Cardiac septum (tissue), 1 donor: ENCODE measurements around the genes TNFSF10 and KCNMB2.

DNA sequence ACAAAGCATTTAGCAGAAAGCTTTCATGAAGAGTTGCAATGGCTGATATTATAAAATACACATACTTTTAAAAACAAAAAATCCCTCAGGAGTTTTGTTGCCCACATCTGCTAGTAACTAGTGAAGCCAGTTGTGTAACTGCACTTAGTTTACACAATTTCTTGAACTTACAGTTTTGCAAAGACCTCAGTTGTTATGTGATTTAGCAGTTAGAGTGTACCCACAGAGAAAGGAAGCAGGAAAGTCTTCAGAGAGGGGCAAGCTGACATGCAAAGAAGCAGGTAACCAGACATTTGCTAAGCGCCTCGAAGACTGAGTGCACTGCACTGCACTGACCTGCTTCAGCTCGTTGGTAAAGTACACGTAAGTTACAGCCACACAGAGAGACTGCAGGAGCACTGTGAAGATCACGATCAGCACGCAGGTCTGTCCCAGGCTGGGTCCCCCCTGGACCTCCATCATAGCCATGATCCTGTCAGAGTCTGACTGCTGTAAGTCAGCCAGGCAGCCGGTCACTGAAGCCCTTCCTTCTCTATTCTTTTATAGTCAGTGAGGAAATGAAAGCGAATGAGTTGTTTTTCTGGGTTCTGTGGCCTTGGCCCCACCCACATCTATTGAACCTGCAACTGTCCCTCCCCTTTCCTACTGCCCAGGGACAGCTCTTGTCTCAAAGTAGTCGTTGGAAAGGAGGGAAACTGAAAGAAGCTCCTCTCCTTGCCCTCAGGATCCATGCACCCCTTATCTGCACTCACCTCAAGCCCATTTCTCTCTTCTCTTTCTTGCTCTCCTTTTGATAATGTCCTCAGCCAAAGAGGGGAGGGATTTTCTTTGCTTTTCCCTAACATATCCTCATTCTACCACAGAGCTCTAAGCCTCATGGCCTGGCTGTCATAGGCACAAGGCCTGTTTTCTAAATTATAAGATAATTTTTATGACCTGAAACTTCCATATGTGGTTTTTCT is at the start of gene TNFSF10:
TNFSF10 (minus strand) TSS at position 514 of the 962 bp plus-strand sequence.
- PRO-cap, result bidirectional peak, plus-strand start at position 675 of the sequence, minus-strand start at position 551 of the sequence

GRCh38 chr3:172600969-172601596 is 77.9 kb upstream of the TNFSF10 start:
- PRO-cap, result no peak

GRCh38 chr3:172666672-172667085 is 44.2 kb downstream of the NCEH1 start:
- PRO-cap, result no peak

GRCh38 chr3:172760072-172760363 is 9.5 kb downstream of the ECT2 start:
- PRO-cap, result no peak

DNA sequence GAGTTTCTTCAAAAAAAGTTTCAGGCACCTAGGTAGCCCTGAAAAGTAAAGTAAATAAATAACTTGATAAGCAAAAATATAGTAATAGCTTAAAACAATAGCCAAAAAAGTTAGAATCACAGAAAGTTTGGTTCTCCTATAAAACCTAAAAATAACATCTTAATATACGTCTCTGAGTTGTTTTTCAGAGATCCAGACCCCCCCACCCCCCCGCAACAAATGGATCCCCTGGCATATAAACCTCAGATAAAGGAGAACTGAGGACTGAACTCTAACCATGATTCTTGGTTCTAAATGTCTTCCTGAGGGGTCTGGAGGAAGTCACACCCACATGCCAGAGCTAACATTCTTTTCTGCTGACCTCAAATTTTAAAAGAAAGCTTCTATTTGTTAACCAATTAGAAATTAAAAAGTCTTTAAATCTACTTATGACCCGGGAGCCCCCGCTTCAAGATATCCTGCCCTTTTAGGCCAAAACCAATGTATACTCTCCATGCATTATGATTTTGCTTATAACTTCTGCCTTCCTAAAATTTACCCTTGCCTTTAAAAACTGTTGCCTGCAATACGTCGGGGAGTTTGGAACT is 188.2 kb downstream of the ECT2 start:
- PRO-cap, result no peak

GRCh38 chr3:173711638-173712040 is 314.1 kb downstream of the NLGN1 start:
- PRO-cap, result no peak

- PRO-cap, result unidirectional peak, minus-strand start at chr3:174439749
These were observed 419.6 kb upstream of the NAALADL2 start for GRCh38 chr3:174439274-174440188.

DNA sequence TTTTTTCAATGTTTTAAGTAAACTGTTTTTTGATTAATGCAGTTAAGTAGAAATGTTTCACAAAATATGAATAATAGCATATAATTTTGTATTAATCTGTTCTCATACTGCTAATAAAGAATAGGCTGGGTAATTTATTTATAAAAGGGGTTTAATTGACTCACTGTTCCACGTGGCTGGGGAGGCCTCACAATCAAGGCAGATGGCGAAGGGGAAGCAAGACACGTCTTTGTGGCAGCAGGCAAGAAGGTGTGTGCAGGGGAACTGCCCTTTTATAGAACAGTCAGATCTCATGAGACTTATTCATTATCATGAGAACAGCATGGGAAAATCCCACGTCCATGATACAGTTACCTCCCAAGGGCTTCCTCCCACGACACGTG is 414.8 kb downstream of the NAALADL2 start:
- PRO-cap, result no peak

DNA sequence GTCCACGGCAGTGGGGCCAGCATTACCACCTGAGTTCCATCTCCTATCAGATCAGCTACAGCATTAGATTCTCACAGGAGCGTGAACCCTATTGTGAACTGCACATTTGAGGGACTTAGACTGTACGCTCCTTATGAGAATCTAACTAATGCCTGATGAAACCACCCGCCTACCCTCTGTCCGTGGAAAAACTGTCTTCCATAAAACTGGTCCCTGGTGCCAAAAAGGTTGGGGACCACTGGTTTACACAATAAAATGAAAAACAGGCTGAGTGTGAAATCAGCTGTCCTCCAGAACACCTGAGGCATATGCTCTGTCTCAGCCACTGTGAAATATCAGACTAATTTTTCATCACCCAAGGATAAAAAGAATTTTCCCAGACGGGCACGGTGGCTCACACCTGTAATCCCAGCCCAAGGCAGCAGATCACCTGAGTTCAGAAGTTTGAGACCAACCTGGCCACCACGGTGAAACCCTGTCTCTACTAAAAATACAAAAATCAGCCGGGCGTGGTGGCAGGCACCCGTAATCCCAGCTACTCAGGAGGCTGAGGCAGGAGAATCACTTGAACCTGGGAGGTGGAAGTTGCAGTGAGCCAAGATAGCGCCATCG is 45.8 kb downstream of the TBL1XR1 start:
- PRO-cap, result no peak

DNA sequence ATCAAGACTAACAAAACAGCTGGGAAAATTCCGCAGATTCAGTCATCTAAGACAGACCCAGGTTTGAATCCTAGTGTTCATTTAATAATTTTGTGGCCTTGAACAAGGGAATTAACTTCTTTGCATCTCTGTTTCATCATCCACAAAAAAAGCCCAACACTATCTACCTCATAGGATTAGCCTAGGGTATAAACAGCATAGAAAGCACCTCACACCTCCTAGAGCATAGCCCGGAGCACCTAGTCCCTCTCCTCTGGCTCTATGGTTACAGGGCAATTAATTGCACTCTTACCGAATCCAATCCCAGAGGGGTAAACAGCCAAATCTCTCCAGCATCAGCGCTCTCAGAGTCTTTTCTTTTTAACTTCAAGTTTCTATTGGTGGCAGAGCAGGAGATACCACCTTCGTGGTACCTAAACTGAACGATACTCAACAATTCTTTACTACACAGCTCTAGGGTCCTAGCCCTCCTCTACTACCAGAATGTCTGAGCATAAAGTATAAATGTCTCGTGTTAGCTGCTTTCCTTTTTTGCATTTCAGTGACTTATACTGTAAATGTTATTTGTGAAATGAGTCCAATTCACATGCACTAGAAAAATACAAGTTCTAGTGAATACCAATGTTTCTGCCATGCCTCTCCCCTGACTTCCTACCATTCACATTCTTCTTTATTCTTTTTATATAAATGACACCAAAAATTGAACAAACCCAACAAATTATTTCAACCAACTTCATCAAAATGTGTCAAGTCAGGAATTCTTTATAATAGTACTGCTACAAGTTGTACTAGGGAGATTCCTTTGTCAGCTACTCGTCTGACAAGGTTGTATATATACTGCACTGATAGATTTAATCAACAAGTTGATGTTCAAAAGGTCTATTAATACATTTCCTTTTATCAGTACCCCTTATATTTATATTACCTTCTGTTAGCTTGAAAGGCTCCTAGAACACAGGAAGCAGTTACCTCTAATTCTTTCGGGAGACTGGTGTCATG is 3.2 kb downstream of the TBL1XR1 start:
- PRO-cap, result no peak

DNA sequence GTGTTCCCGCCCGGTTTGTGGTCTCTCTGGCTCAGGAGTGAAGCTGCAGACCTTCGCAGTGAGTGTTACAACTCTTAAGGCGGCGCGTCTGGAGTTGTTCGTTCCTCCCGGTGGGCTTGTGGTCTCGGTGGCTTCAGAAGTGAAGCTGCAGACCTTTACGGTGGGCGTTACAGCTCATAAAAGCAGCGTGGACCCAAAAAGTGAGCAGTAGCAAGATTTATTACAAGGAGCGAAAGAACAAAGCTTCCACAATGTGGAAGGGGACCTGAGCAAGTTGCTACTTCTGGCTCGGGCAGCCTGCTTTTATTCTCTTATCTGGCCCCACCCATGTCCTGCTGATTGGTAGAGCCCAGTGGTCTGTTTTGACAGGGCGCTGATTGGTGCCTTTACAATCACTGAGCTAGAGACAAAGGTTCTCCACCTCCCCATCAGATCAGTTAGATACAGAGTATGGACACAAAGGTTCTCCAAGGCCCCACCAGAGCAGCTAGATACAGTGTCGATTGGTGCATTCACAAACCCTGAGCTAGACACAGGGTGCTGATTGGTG is 73.6 kb upstream of the TBL1XR1 start:
- PRO-cap, result no peak

DNA sequence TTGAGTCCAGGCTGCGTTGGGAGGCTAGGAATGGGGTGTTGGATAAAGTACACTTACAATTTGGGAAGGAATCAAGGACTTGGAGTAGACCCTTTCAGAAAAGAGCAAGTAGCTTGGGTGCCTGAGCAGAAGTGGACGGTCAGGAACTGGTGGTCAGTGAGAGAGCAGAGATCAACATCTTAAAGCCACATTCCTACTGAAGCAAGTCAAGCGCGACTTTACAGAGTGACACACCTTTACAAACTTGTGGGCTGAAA is 82.1 kb upstream of the TBL1XR1 start:
- PRO-cap, result no peak

DNA sequence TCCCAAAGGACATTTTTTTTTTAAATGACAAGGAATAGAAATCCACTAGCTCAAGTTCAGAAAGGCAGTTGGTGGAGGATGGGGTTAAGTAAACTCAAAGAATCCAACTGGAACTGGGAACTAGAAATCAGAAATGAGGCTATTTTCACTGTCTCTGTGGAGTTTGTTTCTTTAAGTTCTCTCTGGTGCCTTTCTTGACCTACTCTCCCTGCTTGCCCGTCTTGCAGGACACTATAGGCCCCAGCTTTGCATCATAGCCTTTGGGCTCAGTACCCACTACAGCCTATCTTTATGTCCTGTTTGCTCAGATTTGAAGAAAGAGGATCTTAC is 231.7 kb upstream of the TBL1XR1 start:
- PRO-cap, result no peak

DNA sequence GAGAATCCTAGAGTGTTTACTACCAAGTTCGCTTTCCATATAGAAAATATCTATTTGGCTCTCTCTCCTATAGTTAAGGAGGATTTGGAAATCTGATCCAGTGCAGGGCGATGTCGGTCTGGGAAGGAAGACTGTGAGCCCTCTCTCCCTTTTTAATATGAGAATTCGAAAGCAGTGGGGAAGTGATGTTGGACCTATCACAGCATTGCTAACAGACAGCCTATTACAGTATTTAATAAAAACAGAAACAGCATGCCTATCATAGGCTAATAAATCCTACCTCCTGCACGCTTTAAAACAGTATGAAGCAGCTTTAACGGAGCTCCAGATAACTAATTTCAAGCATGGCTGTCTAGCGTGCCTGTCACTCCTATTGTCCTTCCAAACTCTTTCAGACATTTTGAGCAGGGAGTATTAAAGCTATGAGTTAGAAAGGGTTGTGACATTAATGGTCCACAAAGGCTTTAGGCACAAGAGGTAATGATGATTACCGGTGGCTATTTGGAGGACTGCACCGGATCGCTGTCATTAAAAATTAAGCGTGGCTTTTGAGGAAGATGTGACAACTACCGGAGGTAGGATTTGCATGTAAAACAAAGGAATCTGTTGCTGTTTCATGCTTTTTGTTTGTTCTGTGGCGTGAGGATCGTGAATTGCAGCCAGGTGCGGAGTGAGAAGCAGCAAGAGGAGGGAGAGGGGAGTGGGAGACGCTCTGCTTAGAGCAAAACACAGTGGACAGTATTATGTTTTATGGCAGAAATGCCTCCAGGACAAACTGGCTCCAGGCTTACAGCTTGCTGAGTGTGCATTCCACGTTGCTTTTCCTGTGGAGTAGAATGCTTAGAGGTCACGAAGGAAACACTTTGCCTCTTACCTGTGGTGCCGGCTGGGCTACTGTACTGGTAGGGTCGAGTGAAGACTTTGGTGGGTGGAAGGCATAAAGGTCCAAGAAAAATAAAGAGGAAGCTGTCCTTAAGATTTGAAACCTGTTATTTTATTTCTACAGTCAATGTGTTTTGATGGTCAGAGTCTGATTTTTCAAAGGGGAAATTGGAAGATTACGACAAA is at the start of gene KCNMB2:
KCNMB2 (plus strand) TSS at position 300 of the 1,068 bp plus-strand sequence.
- PRO-cap, result bidirectional peak, plus-strand start at position 262 of the sequence, minus-strand start at position 130 of the sequence

DNA sequence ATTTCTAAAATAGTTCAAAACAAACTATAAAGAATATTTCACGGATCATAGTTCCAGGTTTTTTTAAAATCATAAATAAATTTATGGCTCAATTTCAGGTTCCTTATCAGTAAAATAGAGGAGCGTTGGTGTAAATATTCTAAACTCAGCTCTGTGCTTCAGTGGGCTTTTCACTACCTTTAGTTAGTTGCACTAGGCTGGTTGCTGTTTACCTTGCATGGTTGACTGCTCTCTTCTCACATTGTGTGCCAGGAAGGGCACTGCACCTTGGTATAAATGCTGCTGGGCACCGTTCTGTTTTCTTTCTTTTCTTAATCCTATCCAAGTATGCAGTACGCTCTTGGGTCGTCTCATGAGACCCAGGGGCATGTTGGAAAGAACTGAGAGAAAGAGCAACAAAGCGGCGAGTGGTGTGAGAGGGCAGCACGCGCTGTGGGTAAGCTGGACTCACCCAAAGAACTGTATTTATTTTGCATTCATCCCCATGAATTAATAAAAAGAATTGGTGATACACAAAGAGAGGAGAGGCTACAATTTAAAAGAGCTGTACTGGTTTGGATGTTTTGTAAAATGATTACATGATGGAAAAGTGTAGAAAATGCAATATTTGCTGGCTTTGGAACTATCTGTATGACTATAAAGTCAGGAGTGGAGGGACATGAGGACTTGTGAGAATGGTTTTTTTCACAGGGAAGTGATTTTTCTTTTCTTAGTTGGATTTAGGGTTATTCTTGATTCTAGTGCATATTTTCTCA is 22.5 kb downstream of the KCNMB2 start:
- PRO-cap, result no peak

GRCh38 chr3:179027554-179027974 is 44.0 kb downstream of the ZMAT3 start:
- PRO-cap, result no peak

DNA sequence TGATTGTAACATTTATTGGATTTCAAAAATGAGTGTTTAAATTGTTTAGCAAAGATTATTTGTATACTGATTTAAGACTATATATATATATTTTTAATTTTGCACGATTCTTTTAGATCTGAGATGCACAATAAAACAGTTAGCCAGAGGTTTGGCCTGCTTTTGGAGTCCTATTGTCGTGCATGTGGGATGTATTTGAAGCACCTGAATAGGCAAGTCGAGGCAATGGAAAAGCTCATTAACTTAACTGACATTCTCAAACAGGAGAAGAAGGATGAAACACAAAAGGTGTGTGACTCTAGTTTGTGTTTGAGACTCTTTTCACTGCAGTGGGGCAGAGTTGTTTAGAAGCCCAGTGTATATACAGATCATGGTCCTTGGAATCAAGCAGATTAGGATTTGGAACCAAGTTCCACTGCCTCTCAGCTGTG is 30.0 kb downstream of the KCNMB3 start:
- PRO-cap, result no peak

GRCh38 chr3:179259735-179260483 is 9.0 kb upstream of the KCNMB3 start:
- PRO-cap, result no peak

DNA sequence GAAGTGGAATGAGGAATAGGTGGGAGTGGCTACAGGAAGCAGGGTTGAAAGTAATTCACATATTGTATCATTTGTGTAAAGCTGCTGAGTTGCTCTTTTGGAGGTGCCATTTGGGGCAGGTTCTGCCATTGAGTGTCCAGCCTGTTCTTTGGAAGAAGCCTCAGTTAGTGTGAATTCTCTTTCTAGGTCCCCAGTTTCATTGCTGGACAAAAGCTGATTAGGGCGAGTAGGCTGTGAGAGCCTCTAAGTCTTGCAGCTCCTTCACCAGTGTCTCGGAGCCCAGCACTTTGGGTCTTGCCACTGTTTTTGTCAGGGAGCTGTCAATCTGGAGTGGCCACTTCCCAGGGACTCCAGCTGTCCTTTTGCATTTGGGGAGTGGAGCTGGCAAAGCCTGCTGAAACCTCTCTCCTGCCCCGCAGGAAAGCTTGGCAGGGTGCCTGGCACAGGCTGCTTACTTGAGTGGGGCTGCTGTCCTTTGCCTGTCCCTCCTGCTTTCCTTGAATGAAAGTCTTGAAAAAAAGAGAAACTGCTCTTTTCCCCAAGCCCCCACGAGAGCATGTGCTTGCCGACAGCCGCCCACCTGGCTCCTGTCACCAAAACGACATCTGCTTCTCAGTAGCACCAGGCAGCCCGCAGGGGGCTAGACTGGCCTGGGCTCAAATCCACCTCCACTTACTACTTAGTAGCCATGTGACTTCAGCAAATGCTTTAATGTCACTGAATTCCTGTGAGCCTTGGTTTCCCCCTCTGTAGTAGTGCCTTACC is 13.6 kb downstream of the USP13 start:
- PRO-cap, result no peak

- PRO-cap, result no peak
These were observed 68.4 kb downstream of the USP13 start for GRCh38 chr3:179721290-179721657.